Vermiform appendix (tissue), 1 donor: ENCODE data around the genes EEF1B2 and ZDBF2.

DNA sequence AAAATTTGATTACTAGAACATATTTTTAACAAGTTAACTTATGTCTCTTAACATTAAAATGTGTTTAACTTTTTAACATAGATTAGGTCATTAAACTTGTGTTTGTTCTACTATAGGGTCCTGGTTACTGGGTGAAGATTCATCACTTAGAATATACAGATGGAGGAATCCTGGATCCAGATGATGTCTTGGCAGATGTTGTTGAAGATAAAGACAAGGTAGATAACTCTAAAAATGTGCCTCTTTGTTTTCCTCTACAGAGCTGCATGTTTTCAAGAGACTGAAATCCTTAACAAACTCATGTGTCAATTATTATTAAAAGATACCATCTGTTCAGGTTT is 140.8 kb downstream of the PARD3B start:
- PRO-cap = no peak

DNA sequence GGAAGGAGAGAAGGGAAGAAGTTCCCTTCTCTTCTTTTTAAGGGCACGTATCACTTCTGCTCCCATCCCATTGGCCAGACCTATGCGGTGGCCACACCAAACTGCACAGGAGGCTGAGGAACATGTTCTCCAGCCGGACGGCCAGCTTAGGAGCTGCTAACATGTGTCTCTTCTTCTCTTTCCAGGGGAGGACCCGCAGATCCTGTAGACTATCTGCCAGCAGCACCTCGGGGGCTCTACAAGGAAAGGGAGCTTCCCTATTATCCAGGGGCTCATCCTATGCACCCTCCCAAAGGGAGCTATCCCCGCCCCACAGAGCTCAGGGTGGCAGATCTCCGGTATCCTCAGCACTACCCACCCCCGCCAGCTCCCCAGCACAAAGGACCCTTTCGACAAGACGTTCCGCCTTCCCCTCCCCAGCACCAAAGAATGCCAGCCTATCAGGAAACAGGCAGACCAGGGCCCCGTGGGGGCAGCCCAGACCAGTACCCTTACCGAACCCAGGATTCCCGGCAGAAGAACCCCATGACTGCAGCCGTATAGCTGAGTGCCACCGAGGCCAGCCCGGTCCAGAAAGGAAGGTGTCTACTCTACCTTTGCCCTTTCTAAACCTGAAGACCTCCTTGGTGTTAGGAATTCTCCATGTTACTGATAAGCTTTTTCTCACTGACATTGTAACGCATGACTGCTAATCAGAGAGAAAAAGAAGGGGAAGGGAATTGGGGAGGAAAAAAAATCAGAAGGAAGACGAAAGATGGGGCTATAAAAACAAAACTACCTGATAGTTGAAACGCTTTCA is 66.8 kb upstream of the NRP2 start:
- PRO-cap = no peak

DNA sequence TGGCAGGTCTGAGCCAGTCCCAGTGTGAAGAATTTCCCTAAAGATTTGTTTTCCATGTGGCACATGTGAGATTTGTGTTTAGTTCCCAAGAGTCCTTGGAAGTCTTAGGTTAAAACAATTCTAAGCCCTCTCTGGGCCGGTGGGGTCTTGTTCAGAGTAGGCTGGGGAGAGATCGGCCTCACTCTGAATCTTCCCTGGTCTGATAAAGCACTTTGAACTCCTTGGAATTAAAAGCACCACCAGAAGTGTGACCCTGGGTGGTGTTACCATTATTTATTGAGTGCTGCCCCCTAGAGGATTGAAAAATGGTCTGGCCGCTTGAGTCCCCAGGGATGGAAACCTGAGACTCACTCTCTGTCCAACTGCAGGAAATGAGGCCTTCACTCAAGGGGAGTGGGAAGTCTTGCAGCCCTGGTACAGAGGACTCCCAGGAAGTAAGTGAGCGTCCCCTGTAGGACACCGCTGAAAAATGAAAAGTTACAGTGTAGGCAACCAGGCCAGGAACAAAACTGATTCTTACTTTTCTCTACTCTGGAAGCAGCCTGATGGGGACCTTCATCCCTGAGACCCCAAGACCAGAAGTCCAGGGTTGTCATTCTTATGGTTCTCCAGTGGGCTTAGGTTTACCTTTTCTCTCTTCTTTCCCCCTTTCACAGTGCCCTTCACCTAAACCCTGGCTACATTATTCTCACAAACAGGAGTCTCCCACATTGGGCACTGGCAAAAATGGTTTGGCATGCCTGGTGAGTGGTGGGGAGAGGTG is 2.3 kb upstream of the NRP2 start:
- PRO-cap = no peak

GRCh38 chr2:205700099-205700600 is 17.8 kb downstream of the NRP2 start:
- PRO-cap = no peak

- PRO-cap = no peak
Measured at GRCh38 chr2:205714649-205715062, 32.4 kb downstream of the NRP2 start.

- PRO-cap = no peak
Measured at GRCh38 chr2:205715063-205715511, 32.8 kb downstream of the NRP2 start.

- PRO-cap = bidirectional peak, plus-strand start at chr2:205746627, minus-strand start at chr2:205746415
Measured at GRCh38 chr2:205746143-205746734, 63.9 kb downstream of the NRP2 start.

- PRO-cap = no peak
Measured at GRCh38 chr2:205834710-205835316, 152.5 kb downstream of the NRP2 start.

GRCh38 chr2:205931138-205931499 is 154.9 kb downstream of the INO80D start:
- PRO-cap = no peak

- PRO-cap = no peak
Measured at GRCh38 chr2:206083299-206084209, 2.4 kb downstream of the INO80D start.

DNA sequence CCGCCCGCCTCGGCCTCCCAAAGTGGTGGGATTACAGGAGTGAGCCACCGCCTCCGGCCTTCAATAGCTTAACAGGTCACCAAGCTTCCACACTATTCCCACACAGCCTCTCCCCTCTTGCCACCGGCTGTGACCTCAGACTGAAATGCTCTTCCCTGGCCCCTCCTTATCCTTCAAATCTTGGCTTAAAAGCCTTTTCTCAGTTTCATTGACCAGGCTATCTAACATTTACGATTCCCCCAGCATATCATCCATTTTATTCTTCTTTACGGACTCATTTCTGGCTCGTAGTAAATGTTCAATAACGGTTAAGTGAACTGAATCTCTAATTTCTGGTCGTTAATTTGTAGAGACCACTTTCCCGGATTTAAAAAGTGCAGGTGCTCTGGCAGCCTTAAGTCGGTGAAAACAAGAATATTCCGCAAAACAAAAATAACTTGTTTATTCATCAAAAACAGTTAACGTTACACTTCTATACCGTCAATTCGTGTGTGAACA is 992 bp downstream of the NDUFS1 start:
- PRO-cap = no peak

- PRO-cap = bidirectional peak, plus-strand start at chr2:206159635, minus-strand start at chr2:206159444; unidirectional peak, plus-strand start at chr2:206159896; bidirectional peak, plus-strand start at chr2:206160163, minus-strand start at chr2:206160097
Measured at GRCh38 chr2:206159239-206160348, at the start of gene EEF1B2. Gene EEF1B2 (plus strand): TSS chr2:206159895.

DNA sequence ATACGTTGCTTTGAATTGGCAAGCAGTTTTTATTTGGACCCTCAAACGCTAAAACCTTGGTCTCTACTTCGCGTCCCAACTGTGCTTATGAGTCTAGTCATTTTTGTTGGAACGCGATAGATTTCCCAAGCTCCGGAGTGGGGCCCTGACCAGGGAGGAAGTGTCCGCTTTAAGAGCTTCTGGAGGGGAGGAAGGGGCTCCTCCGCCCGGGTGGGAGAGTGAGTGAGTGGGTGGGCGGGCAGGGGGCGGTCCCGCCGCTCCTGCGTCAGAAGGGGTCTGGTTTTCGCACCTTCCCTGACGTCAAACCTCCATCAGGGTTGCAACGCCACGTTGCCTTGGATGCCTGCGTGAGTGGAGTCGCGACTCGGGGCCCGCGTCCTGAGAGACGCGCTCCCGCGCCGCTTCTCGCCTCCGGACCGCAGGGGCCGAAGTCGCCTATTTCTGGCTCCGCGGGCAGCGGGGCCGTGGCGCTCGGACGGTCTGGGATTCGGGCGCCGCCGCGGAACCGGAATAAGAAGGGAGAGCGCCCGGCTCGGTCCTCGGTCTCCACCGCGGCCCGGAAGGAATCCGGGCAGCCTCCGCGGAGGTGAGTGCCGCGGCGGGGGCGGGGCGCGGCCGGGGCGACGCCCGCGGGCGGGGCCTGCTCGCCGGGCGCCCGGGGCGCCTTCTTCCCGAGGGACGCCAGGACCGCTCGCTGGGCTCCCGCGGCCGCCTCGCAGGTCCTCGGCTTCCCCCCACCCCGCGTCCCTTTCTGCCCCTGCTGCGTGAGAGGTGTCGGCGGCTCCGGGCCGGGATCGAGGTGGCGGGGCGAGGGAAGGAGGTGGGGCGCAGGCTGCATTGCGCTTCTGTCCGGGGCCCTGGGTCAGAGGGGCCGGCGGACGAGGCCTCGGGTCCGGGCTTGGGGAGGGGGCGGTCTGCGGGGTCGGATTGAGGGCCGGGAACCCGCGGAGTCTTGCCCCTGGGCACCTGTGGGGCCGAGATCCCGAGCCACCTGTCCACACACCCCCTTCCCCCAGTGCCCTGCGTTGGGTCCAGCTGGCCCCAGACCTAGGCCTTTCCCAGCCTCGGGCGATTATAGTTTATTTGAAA is at the start of gene ZDBF2:
Gene ZDBF2 (plus strand): TSS at position 303 of the 1,089 bp plus-strand sequence.
- PRO-cap = bidirectional peak, plus-strand start at position 354 of the sequence, minus-strand start at position 190 of the sequence; bidirectional peak, plus-strand start at position 668 of the sequence, minus-strand start at position 558 of the sequence

GRCh38 chr2:206767346-206767949 is 2.0 kb downstream of the FASTKD2 start:
- PRO-cap = no peak

GRCh38 chr2:206858966-206859654 is 80.2 kb upstream of the CPO start:
- PRO-cap = no peak

GRCh38 chr2:207091138-207091866 is 74.4 kb downstream of the KLF7 start:
- PRO-cap = no peak

- PRO-cap = no peak
Measured at GRCh38 chr2:207135052-207135813, 30.5 kb downstream of the KLF7 start.

GRCh38 chr2:207311394-207312095 is 145.8 kb upstream of the KLF7 start:
- PRO-cap = no peak

GRCh38 chr2:207484430-207484993 is 45.2 kb upstream of the CREB1 start:
- PRO-cap = no peak

GRCh38 chr2:207499002-207499651 is 30.6 kb upstream of the CREB1 start:
- PRO-cap = no peak